ENCODE results near the gene MR1.

- RRBS: no CpG with 5 or more reads among the region's 9 CpGs
Observed at GRCh38 chr1:180013922-180014670, 59.5 kb downstream of the CEP350 start.

DNA sequence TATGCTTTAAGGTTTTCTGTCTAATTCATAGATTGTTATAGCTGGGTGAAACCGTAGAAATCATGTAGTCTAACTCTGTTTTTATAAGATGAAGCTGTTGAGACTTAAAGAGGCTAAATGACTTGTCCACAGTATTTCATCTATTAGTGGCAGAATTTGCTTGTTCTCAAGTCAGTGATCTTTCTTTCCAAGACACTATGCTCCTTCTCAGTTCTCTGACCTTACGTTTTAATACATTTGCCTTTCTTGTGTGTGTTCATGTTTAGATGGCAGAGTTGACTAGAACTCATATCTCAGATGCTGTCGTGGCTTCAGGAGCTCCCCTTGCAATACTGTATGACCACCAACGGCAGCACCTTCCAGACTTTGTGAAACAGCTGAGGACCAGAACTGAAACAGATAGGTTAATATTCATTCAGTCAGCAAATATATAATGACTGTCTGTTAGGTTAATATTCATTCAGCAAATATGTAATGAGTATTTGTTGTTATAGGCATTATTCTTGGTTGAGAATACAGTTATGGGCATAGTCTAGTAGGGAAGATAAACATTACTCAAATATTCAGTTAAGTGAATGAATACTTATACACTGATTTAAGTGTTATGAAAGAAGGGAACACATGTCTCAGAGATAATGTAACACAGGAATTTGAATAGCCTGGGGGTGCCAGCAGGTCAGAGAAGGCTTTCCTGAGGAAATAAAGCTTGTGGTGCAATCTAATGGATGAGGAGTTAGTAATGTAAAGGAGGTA, 88.4 kb downstream of the CEP350 start:
- RRBS: no CpG with 5 or more reads among the region's 4 CpGs

- RRBS: no CpG with 5 or more reads among the region's 5 CpGs
Observed at GRCh38 chr1:180061808-180062574, 92.7 kb upstream of the QSOX1 start.

DNA sequence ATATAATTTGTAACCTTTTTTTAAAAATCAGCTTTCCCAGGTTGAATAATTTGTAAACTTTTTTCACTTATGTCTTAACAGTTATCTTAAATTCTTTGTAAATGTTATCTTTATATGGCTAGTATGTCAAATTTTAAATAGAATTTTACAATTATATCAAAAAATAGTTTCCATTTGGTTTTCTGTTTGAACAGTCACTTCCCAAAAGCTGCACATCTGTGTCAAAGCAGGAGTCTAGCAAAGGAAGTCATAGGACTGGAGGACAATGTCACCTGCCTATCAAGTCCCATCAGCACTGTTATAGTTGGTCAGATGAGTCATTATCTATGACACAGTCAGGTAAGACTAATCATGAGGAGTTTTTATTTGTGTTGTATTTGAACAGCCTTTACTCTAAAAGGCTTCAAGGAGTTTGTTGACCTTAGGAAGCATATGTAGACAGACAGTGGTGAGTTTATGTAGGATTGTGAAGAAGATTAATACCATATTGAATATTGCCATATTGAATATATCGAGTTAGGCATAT, 74.3 kb upstream of the QSOX1 start:
- RRBS: no CpG with 5 or more reads among the region's 1 CpG

GRCh38 chr1:180156006-180156884, 1.6 kb downstream of the QSOX1 start:
- RRBS: no CpG with 5 or more reads among the region's 9 CpGs

GRCh38 chr1:180175664-180176558, 21.2 kb downstream of the QSOX1 start:
- RRBS: no CpG with 5 or more reads among the region's 15 CpGs

GRCh38 chr1:180192531-180192946, 37.5 kb upstream of the LHX4 start:
- RRBS: no CpG with 5 or more reads among the region's 4 CpGs

DNA sequence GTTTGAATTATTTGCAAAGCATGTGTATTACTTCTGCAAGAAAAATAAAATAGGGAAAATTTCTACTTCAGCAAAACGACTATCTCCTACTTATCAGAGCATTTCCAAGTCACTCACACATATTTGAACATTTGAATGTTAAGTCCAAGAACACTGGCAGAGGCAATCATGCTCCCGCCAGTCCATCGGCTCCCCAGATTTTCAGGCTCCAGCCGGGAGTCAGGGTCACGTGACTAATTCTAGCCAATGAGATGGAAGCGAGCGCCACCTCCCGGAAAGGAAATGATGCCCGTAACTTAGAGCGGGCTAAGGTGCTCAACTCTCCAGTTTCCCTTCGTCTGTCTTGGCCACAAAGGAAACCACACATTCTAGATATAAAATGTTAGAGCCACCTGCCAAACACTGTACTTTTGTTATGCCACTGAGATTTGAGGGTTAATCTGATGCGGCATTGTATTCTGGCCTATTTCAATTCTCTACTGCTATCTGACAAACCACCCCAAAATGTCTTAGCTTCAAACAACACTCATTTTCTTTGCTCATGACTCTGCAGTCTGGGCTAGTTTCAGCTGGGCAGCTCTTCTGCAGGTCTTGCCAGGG, 16.6 kb upstream of the LHX4 start:
- RRBS: 77% methylated on average over 5 of the region's 12 CpGs

- RRBS: no CpG with 5 or more reads among the region's 11 CpGs
Observed at GRCh38 chr1:181033562-181034651, at the start of gene MR1. TSS of gene MR1 (plus strand) at chr1:181033983.

DNA sequence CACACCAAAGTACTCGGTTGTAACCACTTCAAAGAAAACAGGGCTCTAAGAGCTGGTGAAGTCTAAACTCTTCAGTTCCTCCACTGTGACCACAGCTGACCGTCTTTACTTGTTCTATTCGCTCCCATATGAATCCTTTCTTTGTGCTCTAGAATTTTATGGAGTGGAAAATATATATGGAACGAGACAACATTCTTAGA, 15.6 kb downstream of the IER5 start:
- RRBS: no CpG with 5 or more reads among the region's 4 CpGs

GRCh38 chr1:181105678-181105889, 17.1 kb downstream of the IER5 start:
- RRBS: 1% methylated on average over 16 of the region's 26 CpGs

- RRBS: no CpG with 5 or more reads among the region's 24 CpGs
Observed at GRCh38 chr1:181142192-181142797, 53.8 kb downstream of the IER5 start.

DNA sequence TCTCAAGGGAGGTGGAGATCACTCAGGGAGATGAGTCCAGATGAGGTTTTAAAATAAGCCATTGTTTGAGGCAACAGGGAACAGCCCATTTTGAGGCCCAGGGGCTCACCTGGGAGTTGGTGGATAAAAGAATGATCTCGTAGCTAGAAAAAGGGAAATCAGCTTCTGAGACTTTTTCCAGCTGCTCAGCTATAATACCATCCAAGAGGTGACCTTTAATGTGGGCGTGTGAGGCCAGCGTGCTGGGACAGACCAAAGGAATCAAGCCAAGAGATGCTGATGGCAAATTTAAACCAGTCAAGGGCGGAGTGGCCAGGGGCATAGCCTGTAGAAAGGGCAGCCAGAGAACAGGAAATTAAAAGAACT, 132.5 kb downstream of the IER5 start:
- RRBS: no CpG with 5 or more reads among the region's 4 CpGs

- RRBS: no CpG with 5 or more reads among the region's 58 CpGs
Observed at GRCh38 chr1:181484973-181486494, 2.2 kb downstream of the CACNA1E start.

DNA sequence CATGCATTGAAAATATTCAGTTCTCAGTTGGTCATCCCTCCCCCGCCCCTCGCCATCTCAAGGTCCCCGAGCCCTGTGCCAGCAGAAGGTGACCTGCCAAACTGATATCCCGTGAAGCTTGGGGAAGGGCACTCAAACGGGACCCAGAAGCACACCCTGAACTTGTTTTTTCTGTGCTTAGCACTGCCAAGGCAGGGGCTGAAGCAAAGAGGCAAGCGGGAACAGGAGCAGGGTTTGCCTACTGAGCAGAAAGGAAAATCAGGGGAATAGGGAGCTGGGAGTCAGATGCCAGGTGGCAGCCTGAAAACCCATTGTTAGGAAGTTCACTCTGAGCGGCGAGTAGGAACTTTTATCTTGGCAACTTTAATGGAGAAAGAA, 68.0 kb upstream of the ZNF648 start:
- RRBS: no CpG with 5 or more reads among the region's 8 CpGs

GRCh38 chr1:182175335-182175845, 113.9 kb upstream of the ZNF648 start:
- RRBS: no CpG with 5 or more reads among the region's 4 CpGs

GRCh38 chr1:182181377-182181677, 119.8 kb upstream of the ZNF648 start:
- RRBS: no CpG with 5 or more reads among the region's 1 CpG

DNA sequence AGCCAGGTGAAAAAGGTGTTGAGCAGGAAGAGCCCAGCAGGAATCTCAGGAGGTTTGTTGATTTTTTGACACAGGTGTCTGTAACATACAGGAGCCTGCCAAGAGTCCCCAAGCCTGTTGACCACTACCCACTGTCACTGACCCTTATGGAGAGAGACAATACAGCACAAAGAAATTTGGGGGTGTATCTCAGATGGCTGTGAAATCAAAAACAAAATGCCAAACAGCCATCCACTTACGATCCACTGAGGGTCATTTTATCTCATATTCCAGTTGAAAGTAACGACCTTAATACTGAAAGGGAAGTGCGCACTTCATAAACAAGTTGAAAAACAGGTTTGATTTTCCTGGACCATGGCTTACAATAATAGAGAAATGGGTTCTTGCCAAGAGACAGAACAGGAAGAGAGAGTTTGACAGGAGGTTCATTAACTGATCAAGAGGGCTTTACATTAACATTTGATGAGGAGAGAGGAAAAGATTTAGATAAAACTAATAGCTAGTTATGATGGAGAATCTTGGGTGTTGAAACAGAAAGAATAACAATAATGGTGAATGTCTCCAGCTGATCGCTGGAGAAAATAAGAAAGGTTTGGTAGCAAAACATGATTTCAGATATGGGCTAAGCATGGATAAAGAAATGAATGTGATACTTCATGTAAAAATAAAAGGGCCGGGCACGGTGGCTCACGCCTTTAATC, 163.4 kb downstream of the GLUL start:
- RRBS: no CpG with 5 or more reads among the region's 7 CpGs

DNA sequence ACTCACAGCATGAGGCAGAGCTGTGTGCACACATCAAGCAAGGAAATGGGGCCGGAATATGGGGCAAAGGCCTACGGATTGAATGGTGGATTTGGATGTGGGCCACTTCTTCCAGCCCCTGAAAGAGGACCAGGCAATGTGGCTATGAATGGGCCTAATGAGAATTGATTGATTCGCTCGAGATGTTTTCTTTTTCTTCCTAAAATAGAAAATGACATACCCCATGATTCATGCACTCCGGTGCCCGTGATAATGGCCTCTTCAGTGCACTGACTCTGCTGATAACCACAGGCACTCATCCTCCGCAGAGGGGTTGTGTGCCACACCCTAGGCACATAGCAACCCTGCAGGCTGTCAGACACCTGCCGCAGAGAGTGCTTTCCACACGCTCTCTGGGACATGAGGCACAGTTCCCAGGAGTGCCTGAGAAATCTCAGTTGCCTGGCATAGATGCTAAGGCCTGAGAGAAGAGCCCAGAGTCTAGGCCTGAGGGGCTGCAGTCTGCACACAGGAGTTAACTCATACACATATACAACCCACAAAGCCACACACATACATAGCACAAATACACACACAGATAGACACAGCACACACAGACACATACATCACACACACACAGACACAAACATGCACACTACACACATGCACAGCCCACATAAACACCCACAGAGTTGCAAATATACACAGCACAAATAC, 155.3 kb downstream of the GLUL start:
- RRBS: no CpG with 5 or more reads among the region's 9 CpGs

GRCh38 chr1:182259124-182259474, 132.5 kb downstream of the GLUL start:
- RRBS: no CpG with 5 or more reads among the region's 2 CpGs

Measured in CMK (cell line).